ENCODE results near the genes TMEM215 and UBAP2.

- PRO-cap = no peak
Measured at GRCh38 chr9:27654707-27655221, 81.5 kb upstream of the C9orf72 start.

DNA sequence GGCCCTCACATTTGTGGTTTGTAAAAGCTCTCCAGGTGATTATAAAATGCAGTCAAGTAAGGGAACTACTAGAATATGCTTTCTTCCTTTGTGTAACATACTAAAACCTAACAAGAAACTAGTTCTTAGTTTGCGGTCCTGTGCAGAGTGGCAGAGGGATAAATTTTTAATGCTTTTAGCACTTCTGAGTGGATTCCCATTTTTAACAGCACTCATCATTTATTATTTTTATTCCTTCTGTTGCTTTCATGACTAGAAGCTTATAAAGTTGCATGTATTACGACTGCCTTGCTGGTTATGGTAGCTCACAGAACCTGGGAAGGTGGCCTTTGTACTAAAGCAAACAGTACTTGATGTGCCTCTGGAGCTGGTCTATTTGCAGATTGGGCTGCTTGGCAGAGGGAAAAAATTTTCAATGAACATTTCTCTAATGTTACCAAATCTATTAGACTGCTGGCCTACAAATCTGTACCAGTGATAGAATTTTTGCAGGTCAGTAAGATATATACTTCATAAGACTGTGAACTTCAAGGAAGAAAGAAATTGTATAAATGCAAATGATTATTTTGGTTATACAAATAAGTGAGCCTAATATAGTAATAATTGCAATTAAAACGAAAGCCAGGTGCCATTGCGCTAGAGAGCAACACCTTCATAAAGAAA, 274.5 kb upstream of the C9orf72 start:
- PRO-cap = no peak

DNA sequence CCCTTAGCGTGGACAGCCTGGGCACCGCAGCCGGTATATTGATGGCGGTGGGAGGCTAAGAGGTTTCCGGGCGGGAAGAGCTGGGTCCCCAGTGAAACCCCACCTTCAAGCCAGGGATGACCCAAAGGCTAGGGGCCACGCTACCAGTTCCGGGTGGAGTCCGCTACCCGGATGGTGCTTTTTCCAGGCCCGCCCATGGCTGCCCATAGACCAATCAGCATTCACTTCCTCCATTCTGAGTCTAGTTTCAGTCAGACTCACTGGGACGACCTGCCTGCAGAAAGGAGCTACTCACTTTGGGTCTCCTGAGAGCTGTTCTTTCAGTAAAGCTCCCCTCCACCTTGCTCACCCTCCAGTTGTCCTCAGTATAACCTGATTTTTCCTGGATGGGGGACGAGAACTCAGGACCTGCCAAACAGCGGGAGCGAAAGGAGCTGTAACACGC, 1361.5 kb upstream of the LINGO2 start:
- PRO-cap = no peak

GRCh38 chr9:31756451-31756937, 627.9 kb upstream of the ACO1 start:
- PRO-cap = no peak

DNA sequence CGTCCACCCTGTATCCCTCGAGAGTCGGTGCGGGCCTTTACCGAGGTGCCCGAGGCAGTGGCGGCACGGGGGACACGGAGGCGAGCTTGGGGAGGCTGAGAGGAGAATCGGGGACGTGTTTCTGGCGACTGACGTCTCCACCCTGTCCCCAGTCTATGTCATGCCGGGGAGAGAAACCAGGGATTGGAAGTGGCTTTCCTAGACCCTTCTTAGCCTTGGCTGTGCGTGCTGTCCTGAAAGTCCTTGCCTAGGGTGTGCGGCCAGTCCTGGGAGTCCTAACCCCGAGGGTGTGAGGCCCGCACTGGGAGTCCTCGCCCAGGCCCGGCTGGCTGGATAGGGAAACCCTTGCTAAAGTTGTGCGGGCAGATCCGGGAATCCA, 326 bp downstream of the ACO1 start:
- PRO-cap = no peak

DNA sequence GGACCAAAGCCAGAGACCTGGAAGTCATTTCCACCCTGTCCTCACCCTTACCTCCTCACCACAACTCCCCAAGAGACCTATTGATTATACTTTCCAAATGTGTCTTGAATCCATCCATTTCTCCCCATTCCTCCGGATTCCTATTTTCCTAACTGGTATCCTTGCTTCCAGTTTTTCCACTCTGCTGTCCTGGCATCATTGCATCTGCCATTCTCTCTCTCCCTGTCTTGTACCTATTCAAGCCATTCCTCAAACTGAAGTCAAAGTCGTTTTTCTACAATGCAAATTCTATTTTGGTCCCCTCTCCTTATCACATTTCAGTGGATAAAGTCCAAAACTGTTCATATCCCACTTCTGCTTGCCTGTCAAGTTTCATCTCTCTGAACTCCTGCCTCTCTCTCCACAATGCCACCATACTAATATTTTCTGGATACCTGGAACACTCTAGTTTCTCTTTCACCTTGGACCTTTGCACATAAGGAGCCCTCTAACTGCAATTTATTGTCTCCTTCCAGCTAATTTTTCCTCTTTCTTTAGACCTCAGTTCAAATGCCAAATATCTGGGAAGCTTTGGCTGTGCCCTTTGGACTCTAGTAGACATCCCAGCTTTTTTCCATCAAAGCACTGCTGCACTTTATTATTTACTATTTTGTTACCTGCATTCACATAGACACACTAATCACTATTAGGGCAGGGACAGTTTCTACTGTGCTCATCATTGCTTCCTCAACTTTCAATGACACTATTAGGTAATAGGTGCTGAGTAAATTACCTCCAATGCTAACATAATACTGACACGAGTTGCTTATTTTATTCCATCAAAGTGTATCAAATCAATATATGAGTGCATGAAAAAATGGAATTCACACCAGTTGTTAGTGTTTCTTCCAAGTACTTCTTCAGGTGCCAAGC, 2.2 kb downstream of the RIGI start:
- PRO-cap = no peak

- PRO-cap = no peak
Measured at GRCh38 chr9:32783152-32784122, at the start of gene TMEM215. TMEM215 (plus strand) TSS chr9:32783540.

GRCh38 chr9:33041474-33042187, 16.6 kb downstream of the DNAJA1 start:
- PRO-cap = no peak

DNA sequence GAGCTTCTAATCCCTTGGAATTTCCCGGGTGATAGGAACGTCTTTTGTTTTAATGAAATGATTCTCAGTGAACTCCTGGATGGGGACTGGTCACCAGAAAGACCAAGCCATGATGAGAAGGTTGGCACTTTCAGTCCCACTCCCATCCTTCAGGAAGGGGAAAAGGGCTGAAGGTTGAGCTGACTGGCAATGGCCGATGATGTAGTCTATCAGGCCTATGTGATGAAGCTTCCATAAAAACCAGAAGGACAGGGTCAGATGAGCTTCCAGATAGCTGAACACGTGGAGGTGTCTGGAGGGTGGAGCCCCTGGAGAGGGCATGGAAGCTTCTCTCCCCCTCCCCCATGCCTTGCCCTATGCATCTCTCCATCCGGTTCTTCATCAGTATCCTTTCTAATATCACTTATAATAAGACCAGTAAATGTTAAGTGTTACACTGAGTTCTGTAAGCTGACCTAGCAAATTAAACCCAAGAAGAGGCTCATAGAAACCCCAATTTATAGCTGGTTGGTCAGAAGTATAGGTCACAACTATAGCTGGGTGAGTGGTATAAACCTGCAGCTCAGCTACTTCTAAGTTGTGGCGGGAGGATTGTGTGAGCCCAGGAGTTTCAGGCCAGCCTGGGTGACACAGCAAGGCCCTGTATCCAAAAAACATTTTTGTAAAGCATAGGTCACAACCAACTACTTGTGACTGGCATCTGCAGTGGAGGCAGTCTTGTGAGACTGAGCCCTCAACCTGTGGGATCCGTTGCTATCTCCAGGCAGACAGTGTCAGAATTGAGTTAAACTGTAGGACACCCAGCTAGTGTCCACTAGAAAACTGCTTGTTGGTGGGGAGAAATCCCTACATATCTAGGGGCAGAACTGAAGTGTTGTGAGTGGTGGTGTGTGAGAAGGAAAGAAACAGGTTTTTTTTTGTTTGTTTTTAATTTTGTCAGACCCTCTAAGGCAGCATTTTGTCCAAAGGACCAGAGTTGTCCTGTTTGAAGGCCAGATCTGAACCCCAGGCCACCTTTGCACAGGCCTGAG, 32.8 kb upstream of the SMU1 start:
- PRO-cap = no peak

DNA sequence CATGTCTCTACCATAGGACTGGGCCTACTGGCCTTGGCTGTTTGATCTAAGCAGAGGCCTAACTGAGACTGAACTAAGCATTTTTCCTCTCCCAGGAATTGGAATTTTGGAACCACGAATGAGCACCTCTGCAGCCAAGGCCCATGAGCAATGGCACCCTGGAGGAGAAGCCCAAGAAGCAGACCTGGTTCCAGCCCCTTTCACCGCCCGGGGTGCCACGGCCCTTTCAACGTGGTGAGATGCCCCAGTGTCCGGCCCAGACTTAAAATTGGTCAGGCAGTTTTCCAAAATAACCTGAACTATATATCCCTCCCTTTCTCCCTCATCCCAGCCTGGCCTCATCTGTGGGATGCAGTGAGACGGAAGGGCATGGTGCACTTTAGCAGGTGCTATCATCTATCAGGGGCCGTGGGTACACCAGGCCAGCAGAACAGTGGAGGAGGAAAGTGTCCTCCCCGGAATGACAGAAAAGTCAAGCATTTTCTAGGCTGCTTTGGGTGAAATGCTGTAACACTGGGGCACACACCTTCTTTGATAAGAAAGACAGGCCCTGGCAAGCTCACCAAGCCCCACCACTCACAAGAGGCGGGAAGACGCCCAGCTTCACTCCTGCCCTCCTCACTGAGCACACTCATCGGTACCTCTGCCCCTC, 43.4 kb downstream of the B4GALT1 start:
- PRO-cap = no peak

DNA sequence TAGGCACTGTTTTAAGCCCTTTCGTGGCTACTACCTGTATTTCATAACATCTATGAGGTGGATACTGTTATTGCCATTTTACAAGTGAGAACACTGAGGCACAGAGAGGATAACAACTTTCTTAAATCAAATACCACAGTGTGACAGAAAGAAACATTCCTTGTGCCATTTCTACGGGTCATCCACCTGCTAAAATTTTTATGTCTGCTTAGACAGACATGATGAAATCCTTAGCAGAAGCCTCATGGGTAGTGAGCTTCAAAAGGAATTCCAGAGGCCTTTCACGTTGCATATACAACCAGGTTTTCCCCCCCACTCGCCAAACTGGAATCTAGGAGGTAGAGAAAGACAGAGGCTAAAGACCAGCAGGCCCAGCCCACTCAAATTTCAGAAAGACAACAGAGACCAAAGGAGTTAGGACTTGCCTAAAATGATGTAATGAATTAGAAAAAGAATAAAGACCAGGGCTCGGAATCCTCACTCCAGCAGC, 9.3 kb downstream of the B4GALT1 start:
- PRO-cap = no peak

GRCh38 chr9:33170583-33171049, 3.5 kb upstream of the B4GALT1 start:
- PRO-cap = no peak

DNA sequence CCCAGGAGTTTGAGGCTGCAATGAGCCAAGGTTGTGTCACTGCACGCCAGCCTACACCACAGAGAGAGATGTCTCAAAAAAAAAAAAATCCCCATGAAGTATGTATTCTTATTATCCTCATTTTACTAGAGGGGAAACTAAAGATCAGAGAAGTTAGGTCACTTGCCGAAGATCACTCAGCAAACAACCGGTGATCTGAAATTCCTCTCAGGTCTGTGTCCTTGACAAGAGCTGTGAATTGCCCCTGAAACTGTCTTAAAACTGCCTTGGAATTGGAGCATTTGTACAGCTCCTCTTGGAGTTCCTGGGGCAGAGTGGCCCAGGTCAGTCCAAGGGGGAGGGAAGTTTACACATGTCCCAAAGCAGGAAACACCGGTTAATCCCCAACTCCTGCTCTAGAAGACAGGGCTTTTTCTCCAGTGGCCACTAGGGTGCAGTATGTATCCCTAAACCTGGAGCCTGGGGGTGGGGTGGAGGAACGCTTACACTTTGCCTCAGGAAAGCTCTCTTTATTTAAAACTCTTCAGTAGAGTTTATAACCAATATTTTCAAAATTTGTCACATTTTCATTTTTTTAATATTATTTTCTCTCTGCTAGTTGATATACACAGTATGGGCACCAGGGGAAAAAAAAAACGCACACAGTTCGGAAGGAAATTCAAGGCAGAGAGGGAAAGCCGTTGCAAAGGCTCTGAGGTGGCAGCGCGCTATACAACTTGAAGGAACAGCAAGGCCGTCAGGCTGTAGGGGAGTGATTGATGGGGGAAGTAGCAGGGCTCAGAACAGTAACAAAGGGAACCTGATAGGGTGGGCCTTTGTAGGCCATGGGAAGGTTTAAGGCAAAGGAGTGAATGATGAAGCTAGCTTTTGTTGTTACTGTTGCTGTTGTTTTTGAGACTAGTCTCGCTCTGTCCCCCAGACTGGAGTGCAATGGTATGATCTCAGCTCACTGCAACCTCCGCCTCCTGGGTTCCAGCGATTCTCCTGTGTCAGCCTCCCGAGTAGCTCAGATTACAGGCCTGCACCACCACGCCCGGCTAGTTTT, 27.4 kb downstream of the AQP7 start:
- PRO-cap = no peak

DNA sequence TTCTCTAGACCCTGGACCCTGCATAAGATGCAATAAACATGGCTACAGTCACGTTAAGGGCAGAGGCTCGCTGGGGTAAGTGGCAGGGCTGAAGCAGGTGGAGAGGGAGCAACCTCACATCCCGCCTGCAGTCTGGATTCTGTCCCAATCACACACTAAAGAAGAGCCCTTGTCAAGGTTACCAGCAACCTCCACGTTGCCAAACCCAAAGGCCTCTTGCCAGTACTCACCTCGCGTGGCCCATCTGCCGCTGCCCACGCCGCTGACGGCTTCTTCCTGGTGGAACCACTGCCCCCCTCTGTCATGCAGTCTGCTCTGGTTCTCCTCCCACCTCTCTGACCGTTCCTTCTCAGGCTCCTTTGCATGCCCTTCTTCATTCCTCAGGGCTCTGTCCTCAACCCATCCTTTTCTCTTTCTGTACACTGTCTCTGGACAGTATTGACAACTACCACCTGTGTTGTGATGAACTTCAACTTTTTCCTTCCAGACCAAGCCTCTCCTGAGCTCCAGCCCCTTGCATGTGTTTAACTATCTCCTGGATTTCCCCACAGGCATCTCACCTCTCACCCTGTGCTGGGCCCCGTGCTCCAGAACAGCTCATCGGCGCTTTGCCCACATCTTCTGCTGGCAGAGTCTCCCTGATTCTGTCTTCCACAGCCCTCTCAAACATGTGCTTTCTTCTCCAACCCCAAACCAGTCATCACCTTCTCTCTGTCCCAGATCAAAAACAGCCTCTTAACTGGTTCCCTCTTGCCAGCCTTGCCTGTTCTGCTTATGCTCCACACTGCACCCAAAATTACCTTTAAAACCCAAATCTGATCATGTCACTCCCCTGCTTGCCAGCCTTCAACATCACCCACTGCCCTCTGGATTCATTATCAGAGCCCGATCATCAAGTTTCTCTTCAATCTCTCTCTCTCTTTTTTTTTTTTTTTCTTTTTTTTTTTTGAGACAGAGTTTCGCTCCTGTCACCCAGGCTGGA, 8.5 kb downstream of the AQP7 start:
- PRO-cap = no peak

DNA sequence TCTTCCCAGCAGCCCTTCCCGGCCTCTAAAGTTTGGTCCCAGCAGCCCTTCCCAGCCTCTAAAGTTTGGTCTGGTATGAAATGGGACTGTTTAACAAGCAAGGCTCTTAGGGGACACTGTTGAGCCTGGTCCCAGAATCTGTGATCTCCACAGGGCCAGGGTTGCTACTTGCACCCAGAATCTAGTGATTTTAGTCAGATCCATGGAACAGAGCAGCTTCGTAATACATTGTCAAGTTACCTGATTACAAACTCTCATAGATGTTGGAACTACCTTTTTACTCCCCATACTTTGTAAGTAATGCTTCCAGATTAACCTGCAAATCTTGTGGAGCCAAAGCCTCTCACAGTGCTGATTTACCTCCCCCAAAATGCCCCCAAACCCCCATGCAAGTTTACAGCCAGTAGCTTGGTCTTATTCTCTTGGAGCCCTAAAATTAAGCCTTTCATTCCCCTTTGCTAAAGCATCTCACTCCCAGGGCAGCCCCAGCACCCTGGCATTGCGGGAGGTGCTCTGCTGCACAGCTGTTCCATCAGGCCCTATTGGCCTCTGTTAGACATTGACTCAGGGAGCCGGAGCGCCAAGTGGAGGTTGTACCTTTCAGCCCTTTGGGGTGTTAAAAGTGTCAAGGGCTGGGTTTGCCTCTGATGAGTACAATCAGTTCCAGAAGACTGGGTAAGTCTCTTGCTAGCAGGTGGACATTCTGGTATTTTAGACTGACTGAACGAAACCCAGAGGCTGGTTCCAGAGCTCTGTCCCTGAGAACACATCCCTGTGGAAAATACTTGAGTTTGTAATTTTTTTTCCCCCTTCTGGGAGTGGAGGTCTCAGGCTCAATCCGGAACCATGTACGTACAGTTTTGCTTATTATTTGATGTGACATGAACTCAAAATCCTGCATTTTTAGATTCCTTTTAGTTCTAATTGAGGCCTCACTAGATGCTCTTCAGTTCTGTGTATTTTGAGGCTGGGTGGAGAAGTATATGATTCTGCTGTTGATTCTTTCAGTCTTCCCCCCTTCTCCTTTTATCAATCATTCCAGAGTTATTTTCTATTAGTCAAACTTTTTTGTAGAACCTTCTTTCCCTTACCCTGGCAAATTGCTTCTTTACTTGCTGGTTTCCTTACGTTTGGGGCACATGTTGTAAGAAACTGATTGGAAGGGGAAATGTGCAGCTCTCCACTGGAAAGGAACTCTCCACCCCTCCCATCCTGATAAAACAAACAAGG, 102.4 kb downstream of the UBE2R2 start:
- PRO-cap = no peak

GRCh38 chr9:33927588-33928340, 110.8 kb downstream of the UBE2R2 start:
- PRO-cap = no peak

DNA sequence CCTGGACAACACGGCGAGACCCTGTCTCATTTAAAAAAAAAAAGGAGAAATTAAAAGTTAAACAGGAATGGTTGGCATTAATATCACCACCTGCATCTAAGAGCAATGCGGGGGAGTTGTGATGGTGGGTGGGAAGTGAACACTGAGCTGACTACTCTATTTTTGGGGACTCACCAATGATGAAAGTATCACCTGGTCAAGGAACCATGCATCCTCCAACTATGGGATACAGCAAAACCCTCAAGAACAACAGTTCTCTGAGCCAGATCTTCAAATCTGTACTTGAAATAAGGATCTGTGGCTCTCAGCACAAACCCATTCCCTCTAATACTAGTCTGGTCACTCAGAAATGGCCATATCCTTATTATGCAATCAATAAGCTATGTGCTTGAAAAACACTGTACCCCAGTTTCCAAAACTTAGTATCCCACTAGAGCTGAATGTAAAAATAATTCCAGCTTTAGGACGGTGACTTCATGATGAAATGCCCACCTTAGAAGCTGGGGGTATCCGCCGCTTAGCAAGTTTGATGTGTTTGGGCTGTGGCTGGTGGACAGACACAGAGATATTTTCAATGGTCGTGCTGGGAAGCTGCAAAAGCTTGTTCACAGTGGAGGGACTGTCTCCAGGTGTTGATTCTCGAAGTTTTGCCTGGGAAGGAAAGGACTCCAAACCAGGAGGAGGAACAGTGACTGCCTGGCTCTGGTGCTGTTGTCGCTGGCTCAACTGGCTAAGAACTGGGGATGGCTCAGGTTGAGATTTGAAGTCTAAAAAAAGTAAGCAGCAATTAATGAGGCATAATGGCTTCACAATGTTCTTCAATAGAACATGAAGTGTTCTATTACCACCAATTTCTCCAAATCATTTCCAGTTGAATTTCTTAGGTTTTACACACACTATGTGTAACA, 104.6 kb downstream of the UBAP2 start:
- PRO-cap = no peak

DNA sequence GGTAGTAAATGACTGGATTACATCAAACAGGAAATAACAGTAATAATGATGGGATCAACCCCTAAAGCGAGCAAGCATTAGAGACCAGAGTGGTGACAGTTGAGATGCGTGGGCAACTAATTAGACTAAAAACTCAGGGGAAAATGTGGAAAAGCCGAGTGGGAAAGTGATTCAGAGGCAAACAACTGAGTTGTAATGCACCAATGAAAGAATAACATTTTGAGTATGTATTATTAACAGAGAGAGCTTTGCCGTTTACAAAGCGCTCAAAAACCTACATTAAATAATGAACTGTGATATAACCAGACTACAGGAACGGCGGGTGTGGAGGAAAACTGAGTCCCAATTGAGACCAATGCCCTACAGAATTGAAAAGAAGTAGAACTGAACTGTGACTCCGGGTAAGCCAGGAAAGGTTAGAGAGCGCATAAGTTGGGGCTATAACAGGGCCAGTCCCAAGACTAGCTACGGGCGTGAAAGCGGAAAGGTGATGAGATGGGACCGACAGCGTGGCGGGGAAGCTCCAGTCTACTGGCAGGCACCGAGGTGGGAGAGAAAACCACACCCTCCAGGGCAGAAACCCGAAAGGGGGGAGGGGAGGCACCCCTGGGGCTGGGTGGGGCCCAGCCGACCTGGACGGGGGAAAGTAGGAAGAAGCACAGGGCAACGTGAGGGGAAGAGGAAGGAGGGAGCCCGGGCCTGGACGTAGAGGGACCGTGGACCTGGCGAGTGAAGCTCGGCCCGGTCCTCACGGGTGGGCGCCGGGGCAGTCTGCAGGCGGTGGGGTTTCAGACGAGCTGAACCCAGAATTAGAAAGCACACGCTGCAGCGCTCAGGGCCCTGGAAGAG, 515 bp downstream of the UBAP2 start:
- PRO-cap = no peak

DNA sequence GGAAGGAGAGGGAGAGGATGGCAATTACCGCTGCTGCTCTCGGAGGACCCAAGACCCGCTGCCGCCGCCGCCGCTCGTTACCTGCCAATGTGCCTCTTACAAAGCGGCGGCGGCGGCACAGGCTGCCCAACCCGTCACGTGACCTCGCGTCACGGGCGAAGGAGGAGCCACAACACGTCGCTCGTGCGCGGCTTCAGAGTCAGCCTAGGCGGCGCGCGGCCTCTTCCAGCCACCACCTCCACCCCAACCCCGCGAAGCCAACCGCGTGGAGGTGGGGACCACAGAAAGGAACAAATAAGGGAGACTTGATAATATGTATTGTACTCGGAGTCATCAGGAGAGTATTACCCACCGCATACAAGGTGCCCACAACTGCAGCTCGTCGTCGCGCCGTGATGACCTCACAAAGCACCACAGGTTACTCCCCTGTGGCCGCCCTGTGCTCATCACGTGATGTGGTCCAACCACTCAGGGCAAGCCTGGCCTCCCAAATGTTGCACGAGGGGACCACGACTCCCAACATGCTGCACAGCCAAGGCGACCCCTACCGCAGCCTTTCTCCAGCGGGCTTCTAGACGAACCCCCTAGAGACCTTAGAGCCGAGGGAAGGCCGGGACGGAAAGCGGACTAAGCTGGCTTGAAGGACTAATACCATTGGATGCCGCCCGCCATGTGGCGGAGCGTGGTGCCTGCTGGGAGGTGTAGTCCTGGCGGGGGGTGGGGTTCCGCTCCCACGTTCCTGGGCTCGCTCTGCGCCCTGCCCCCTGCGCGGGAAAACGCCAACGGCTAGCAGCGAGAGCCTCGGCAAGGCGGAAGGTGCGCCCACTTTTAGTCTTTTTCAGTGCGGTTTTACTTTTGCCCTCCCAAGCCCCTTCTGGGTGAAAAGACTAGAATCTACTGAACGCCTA, at the start of gene UBAP2:
Gene UBAP2 (minus strand): TSS at position 91 of the 908 bp plus-strand sequence.
- PRO-cap = bidirectional peak, plus-strand start at position 196 of the sequence, minus-strand start at position 89 of the sequence; unidirectional peak, plus-strand start at position 774 of the sequence

- PRO-cap = no peak
Measured at GRCh38 chr9:34224239-34224674, 45.4 kb downstream of the UBAP1 start.

All from anterior vena cava (tissue), 1 donor.